Peritoneum (tissue), 1 donor: ENCODE data around the genes IZUMO4 and GADD45B.

- PRO-cap, result no peak
Observed at GRCh38 chr19:1615516-1616106, 10.3 kb upstream of the UQCR11 start.

GRCh38 chr19:1650983-1651616 lies 1.3 kb downstream of the TCF3 start:
- PRO-cap, result no peak

DNA sequence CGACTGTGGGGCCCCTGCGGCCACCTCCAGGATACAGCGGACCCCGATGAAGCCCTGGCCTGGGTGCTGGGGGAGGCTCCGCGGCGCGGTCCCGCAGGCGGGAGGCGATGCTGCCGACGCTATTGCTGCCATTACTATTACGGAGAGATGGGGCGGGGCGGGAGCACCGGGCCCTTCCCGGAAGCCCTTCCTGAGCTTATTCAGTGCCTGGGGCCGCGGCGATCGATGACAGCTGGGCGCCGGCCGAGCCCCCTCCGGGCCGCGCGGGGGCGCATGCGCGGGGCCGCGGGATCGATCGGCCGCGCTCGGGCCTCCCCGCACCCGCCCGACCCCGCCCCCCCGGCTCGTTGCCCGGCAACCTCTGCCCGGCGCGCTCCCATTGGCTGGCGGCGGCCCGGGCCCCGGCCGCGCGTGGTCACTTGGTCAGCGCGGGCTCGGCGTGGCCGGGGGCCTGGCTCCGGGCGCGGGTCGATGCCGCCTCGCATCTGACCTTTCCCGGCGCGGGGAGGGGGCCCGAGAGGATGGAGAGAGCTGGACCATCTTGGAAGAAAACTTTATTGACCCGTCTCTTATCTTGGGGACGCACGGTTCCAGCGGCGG lies 27.7 kb upstream of the ONECUT3 start:
- PRO-cap, result no peak

GRCh38 chr19:1790654-1791143 lies 21.4 kb downstream of the ATP8B3 start:
- PRO-cap, result no peak

DNA sequence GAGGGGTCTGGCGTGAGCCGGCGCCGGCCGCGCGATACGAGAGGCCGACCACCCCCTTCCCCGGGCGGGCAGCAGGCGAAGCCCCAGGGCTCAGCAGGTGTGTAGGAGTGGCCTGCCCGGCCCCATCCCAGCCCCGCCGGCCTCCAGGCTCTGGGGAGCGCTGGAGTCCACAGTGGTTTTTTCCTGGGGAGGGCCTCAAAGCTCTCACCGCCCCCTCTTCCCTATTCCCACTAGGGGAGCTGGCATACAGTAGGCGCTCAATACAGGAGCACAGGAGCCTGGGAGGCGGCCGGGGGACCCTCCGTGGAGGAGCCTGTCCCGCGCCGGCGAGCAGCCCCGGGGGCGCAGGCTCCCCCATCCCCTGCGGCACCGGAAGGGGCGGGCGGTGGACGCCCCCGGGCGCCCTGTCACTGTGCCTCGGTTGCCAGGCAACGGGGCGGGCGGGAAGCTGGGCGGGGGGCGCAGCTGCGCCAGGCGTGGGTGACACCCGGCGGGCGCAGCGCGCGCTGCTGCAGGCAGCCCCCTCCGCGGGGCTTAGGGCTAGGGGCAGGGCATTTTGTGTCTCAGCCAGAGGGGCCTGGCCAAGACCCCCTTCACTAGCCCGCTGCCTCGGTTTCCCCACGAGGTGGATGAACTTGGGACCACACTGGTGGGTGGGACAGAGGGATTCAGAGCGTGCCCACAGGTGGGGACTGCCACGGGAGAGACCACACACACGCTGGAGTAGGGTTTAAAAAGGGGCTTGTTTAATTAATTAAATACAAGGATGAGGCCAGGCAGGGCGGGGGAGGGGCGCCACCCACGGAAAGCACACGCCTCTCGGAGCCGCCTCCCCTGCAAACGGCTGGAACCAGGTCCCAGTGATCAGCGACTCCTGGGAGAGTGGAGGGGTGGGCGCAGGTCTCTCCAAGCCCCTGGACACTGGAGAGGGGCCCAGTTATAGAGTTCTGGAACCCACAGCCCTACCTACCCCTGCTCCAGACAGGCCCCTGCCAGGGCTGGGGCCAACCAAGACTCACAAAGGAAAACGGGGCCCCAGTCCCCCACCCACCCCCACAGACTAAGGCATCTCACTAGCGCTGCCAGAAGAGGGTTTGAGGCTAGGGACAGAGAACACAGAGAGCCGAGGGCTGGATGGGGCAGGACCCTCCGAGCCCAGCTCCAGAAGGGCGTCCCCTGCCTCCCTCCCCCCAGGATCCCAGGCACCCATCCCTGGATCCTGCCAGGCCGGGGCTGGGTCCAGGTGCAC lies 3.8 kb upstream of the REXO1 start:
- PRO-cap, result no peak

GRCh38 chr19:1935527-1936557 lies 5.1 kb upstream of the CSNK1G2 start:
- PRO-cap, result no peak

DNA sequence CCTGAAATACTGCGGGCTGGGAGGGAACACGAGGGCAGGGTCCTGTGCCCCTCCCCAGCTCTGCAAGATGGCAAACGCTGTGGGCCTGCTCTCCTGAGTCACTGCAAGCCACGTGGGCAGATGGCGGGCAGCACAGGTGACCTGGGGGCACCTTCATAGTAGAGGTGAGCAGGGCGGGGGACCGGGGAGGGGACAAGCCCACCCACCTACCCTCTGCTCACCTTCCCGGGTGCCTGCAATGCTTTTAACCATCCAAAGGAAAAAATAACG lies 12.0 kb downstream of the MKNK2 start:
- PRO-cap, result no peak

DNA sequence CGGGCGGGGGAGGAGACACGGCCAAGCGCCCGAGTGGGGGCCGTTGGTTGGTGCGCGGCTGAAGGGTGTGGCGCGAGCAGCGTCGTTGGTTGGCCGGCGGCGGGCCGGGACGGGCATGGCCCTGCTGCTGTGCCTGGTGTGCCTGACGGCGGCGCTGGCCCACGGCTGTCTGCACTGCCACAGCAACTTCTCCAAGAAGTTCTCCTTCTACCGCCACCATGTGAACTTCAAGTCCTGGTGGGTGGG lies at the start of gene IZUMO4:
IZUMO4 (plus strand) TSS at position 85 of the 246 bp plus-strand sequence.
- PRO-cap, result no peak

- PRO-cap, result no peak
Observed at GRCh38 chr19:2115840-2116418, 19.2 kb downstream of the IZUMO4 start.

GRCh38 chr19:2127691-2128340 lies 23.6 kb downstream of the AP3D1 start:
- PRO-cap, result no peak

- PRO-cap, result no peak
Observed at GRCh38 chr19:2130316-2131133, 20.8 kb downstream of the AP3D1 start.

DNA sequence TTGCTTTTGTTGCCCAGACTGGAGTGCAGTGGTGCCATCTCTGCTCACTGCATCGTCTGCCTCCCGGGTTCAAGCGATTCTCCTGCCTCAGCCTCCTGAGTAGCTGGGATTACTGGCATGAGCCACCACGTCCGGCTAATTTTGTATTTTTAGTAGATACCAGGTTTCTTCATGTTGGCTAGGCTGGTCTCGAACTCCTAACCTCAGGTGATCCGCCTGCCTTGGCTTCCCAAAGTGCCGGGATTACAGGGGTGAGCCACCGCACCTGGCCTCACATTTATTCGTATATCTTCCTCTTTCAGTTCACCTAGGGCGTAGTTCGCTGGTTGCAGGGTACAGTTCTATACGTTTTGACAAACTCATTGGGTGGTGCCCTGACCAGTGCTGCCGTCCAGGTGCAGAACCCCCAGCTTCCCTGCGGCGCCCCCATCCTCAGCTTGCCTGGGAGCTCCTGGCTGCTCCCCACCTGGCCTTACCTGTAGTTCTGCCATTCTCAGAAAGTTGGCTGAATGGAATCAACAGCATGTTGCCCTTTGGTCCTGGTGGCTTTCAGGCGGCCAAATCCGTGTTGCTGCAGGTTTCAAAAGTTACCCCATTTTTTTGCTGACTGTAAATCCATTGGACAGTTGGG lies 2.8 kb downstream of the DOT1L start:
- PRO-cap, result no peak

DNA sequence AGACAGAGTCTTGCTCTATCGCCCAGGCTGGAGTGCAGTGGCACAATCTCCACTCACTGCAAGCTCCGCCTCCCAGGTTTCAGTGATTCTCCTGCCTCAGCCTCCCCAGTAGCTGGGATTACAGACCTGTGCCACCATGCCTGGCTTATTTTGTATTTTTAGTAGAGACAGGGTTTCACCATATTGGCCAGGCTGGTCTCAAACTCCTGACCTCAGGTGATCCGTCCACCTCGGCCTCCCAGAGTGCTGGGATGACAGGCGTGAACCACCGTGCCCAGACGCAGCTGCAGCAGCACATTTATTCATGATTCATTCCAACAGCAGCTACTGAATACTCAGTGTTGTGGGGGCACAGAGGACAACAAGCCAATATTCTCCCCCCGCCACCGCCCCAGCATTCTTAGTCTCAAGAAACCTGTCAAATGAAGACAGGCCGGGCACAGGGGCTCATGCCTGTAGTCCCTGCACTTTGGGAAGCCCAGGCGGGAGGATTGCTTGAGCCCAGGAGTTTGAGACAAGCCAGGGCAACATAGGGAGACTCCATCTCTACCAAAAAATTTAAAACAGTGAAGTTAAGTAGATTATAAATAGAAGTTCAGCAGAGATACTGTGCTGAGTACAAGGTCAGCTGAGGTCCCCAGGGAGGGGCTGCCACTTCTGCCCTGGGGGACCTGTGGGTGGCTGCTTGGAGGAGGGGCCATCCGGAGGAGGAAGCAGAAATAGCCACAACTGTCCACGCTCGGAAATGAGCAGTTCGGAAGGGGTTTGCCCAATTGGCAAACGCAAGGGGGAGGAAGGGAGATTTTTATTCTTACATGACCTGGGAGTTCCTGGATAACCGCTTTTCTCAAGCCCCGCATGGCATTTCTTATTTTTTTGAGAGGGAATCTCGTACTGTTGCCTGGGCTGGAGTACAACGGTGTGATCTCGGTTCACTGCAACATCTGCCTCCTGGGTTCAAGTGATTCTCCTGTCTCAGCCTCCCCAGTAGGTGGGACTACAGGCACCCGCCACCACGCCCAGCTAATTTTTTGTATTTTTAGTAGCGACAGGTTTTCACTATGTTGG lies 4.4 kb downstream of the DOT1L start:
- PRO-cap, result no peak

GRCh38 chr19:2186099-2187053 lies 22.6 kb downstream of the DOT1L start:
- PRO-cap, result no peak

GRCh38 chr19:2190812-2191506 lies 27.2 kb downstream of the DOT1L start:
- PRO-cap, result no peak

DNA sequence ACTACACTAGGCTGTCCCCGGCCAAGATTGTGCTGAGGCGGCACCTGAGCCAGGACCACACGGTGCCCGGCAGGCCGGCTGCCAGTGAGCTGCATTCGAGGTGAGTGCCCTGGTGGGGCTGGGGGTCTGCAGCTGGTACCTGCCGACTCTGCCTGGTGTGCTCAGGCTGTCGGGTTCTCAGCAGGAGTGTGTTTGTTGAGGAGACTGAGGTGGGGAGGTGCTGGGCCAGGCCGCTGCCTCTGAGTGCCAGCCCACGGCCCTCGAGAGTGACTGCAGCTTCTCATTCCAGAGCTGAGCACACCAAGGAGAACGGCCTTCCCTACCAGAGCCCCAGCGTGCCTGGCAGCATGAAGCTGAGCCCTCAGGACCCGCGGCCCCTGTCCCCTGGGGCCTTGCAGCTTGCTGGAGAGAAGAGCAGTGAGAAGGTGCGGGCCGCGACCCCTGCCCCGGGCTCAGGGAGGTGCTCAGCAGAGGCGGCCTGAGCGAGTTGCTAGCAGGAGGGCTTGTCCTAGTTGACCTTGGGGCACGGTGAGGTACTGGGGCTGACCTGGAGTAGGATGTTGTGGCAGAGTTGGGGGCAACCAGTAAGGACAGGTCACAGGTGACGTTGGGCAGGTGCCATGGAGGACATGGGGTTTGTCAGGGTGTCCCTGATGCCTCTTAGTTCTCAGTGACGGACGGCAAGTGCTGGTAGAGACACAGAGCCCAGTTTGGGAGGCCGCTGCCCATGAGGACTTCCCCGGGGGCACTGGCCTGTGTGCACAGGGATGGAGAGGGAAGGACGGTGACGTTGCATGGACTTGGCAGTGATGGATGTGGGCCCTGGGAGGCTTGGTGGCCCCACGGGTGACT lies 19.2 kb downstream of the PLEKHJ1 start:
- PRO-cap, result unidirectional peak, plus-strand start at position 409 of the sequence

DNA sequence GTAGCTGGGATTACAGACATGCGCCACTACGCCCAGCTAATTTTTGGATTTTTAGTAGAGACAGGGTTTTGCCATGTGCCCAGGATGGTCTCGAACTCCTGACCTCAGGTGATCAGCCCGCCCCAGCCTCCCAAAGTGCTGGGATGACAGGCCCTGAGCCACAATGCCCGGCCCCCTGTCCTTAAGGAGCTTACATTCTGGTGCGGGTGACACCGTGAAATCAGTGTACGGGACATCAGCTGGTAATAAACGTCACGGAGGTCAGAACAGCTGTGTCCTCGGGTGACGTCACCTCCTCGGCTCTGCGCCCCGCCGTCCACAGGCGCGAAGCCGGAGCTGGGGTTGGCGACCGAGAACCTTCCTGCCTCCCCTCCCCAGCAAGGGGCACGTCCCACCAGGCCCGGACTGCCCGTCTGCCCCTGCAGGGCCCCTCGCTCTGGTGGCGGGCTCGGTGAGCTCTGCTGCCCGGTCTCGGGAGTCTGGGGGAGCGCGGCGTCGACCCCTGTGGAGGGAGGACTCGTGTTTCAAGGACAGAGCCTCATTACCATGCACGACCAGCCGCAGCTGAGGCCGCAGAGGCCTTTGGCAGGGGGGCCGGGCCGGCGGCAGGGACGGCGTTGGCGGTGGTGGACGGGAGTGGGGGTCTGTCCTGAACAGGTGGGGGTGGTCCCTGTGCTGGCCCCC lies 5.6 kb downstream of the LINGO3 start:
- PRO-cap, result no peak

DNA sequence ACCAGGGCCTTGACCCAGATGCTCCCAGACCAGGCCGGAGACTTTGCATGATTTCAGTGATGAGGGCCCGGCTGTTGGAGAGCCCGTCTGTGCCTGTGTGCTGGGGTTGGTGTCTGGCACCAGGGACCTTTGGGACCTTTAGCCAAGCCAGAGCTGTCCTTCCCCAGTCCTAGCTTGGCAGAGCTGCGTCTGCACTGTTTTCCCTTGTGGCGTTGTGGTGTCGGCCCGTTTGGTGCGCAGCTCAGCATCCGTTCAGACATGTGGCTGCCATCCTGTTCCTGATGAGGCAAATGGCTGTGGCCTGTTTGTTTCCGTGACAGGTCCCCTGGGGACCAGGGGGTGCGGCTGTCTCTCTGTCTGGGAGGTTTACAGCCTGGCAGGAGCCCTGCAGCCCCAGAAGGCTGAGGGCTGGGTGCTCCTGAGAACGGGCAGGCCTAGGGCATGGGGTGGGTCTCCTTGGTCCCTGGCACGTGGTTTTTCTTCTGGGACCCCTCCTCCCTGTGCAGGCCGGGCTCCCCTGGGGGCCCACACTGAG lies 3.8 kb downstream of the SPPL2B start:
- PRO-cap, result no peak

DNA sequence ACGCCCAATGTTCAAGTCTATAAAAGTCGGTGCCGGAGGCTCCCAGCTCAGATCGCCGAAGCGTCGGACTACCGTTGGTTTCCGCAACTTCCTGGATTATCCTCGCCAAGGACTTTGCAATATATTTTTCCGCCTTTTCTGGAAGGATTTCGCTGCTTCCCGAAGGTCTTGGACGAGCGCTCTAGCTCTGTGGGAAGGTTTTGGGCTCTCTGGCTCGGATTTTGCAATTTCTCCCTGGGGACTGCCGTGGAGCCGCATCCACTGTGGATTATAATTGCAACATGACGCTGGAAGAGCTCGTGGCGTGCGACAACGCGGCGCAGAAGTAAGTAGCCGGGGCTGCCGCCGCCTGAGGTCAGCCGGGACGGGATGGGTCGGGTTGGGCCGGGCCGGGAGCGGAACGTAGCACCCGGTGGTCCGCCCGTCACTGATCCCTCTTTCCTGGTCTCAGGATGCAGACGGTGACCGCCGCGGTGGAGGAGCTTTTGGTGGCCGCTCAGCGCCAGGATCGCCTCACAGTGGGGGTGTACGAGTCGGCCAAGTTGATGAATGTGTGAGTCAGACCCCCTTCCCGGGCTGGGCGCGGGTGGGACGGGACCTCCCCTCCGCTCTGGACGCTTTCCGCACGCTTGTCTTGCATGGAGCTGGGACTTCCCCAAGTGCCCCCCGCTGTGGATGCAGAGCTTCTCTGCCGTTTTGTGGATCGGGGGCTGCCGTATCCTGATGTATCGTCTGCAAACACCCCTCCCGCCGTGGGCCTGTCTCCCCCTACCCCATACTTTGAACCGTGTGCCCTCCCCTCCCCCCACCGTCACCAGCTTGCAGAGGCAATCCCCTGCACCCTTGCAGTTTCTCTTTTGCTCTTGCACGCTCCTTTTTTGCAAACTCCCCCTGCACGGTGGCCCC lies at the start of gene GADD45B:
GADD45B (plus strand) TSS at position 50 of the 906 bp plus-strand sequence.
- PRO-cap, result unidirectional peak, plus-strand start at position 50 of the sequence

GRCh38 chr19:2524763-2525678 lies 49.1 kb downstream of the GADD45B start:
- PRO-cap, result no peak